ENCODE measurements around a stretch of chr4.

- RRBS, result no CpG with 5 or more reads among the region's 12 CpGs
Measured at GRCh38 chr4:88074631-88075219, 67.3 kb downstream of the PKD2 start.

DNA sequence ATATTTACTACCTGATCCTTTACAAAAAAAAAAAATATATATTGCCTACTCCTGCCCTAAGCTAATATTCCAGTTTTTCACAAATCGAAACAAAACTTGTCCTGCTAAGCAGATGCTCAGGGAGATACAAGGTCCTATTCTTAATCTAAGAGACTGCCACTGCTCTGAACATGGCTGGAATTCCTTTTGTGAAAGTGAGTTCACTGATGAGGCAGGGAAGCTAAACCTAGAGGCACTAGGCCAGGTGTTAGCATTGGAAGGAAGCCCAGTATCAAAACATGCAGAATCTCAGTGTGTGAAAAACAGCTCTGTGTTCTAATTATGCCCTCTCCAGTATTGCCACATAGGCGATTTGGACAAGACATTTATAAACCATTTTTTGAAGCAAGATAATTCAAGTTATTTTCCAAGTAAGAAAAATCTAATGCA, 47.6 kb downstream of the ABCG2 start:
- RRBS, result no CpG with 5 or more reads among the region's 2 CpGs

DNA sequence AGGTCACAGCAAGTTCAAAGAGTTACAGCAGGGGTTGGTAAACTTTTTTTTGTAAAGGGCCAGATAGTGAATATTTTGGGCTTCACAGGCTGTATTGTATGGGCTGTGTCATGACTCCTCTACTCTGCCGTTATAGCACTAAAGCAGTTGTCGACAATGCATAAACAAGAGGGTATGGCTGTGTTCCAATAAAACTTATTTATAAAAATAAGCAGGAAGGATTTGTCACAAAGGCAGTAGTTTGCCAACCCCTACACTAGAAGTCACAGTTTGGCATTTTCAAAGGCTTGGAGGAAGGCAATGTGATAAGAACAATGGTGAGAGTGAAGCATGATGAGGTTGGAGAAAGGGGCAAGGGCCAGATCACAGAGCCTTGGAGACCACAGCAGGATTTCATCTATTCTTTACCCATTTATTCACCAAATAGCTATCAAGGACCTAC, 59.2 kb downstream of the PPM1K start:
- RRBS, result no CpG with 5 or more reads among the region's 2 CpGs

GRCh38 chr4:88244759-88245700, 39.3 kb downstream of the PPM1K start:
- RRBS, result no CpG with 5 or more reads among the region's 20 CpGs

GRCh38 chr4:88320496-88321293, 36.3 kb upstream of the PPM1K start:
- RRBS, result no CpG with 5 or more reads among the region's 3 CpGs

DNA sequence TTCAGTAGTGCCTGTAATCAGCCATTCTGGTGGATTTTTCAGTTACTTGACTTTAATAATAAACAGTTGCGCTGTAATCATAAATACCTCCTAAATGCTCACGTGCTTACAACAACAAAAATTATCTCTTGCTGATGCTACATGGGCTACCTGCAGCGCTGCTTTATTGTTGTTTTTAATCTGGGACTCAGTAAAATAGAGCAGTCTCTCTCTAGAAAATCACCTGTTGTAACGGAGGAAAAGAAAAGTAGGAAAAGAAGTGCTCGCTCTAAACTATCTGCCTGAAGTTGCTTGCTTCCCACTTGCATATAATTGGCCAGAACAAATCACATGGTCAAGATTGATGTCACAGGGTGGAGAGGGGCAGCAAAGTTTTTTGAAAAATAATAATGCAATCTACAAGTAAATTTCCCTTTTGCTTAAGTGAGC, 8.3 kb upstream of the HERC6 start:
- RRBS, result no CpG with 5 or more reads among the region's 5 CpGs

DNA sequence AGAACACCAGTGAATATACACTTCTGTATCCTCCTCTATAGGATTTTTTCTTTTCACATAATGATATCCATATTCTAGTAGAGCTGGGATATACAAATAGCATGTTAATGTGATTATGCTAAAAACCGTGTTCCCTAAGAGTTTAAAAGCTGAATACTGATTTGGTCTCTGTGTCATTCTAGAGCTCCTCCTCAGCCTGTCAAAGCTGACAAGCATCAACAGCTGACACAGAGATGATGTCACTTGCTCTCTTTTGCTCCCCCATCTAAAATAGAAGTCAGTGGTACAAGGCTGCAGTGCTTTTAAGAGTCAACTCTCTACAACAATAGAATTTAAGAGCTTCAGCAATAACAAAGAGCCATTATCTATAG, 17.1 kb upstream of the HERC3 start:
- RRBS, result no CpG with 5 or more reads among the region's 1 CpG

GRCh38 chr4:88610631-88611524, 18.6 kb downstream of the HERC3 start:
- RRBS, result no CpG with 5 or more reads among the region's 8 CpGs

- RRBS, result no CpG with 5 or more reads among the region's 2 CpGs
Measured at GRCh38 chr4:88657523-88657884, 40.1 kb downstream of the NAP1L5 start.

- RRBS, result no CpG with 5 or more reads among the region's 6 CpGs
Measured at GRCh38 chr4:88757719-88758191, 60.1 kb upstream of the NAP1L5 start.

DNA sequence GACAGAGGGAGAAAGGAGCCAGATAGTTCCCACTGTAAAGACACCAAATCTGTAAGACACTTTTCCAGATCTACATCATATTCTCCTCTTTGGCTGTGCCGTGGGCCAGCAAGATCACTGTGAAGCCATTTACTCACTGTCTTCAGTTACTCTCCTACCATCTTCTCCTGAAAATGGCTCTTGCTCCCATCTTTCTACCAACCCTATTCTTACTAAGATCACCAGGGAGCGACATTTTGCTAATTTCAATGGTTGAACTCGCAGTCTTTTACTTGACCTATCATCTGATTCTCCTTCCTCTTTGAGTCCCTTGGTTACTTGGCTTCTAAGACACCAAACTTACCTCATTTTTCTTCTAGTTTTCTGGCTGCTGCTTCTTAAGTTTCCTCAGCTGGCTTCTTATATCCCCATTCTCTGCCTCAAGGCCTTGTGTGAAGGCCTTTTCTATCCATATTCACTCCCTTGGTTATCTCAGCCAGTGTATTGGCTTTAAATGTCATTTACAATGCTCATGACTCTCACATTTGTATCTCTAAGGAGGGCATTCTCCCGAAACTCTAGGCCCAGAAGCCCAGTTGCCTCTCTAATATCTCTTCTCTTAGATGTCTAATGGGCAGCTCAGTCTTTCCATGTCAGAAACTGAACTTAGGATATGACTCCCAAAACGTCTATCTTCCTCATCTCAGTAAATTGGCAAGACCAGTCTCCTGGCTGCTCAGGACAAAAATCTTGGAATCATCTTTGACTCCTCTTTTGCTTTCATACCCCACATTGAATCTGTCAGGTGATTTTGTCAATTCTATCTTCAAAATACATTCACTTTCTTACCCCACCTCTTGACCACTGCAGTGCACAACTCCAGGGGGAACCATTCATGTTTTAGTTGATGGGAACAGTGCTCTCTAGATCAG, 80.2 kb upstream of the NAP1L5 start:
- RRBS, result no CpG with 5 or more reads among the region's 5 CpGs

GRCh38 chr4:89110541-89110817, 854 bp upstream of the TIGD2 start:
- RRBS, result no CpG with 5 or more reads among the region's 14 CpGs

GRCh38 chr4:89113409-89114485, 2.4 kb downstream of the TIGD2 start:
- RRBS, result no CpG with 5 or more reads among the region's 7 CpGs

DNA sequence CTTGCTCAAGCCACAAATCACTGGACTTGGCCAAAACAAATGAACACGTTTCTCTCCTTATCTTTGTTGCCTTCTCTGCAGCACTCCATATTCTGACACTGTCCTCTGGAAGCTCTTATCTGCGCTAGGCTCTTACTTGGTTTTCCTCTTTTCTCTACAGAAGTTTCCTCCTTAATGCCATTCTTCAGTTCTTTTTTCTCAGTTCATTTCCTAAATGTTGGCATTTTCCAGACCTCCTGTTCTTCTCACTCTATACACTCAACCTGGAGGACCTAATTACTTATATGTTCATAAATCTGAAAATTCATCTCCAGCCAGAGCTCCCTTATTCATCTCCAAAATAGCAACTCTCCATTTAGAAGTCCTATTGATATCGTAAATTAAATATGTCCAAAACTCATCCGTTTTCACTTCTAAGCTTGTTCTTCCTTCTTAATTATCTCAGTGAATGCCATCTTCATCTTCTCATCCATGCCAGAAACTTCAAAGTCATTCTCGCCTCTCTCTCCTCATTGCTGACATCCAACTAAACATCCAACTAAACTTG, 27.9 kb downstream of the GPRIN3 start:
- RRBS, result no CpG with 5 or more reads among the region's 5 CpGs

DNA sequence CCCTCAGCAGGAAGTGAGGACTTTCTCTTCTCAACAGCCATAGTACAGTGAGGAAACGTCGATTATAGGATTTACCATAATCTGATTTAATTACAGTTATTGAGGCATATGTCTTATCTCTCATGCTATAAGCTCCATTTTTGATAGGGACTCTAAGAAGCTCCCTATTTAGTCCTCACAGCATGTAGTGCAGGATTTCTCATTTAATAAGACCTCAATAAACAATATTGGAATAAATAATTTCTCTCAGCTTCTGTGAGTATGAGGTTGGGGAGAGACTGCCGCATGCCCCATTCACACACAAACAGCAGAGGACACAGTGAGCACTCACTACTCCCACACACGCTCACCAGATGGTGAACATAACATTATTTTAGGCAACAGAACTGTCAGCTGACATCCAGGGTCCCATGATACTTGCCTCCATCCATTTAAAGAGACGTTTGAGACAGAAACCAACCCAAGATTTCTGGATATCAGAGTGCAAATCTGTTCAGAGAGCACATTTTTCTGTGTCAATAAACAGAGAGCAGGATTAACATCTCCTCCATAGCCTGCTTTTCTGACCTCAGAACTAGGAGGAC, 16.9 kb downstream of the GPRIN3 start:
- RRBS, result no CpG with 5 or more reads among the region's 5 CpGs

DNA sequence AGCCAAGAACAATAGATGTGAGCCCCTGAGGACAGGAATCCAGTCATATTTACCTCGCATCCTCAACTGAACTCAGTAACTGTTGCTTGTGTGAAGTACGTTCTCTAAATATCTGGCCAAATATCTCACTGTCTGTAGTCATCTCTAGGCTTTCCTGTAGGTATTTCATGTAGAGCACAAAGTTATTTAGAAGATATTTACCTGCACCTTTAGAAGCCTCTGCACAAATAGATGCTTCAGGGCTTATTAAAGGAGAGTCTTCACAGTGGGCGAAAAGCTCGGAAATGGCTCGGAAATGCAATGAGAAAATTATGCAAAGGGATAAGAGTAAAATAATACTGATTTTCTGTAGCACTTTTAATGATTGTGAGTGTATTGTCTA, 13.1 kb upstream of the GPRIN3 start:
- RRBS, result no CpG with 5 or more reads among the region's 5 CpGs

DNA sequence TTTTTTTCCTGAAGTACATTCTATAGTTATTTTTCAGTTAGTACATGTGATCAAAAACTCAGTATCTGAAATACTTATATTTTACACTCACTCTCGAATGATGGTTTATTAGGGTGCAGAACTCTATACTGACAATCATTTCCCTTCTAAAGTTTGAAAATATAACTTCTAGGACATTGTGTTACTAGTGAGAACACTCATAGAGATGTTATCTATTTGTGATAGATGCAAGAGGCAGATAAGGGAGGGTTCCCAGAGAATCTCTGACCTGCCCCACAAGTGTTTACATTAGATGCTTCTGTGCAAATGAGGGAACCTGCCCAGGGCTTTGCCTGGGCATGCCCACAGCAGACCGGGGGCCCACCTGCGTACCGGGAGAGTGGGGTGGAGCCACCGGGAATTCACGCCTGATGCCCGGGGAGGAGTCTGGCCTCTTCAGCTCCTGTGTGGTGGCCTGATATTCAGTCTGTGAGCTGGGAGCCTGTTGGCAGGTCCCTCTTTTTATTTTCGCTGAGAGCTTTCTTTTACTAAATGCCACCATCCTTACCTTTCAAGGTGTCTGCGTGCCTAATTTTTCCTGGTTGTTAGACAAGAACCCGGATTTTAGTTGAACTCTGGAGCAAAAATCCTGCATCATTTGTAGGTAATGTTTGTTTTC, 155.8 kb downstream of the SNCA start:
- RRBS, result no CpG with 5 or more reads among the region's 10 CpGs

- RRBS, result no CpG with 5 or more reads among the region's 11 CpGs
Measured at GRCh38 chr4:93827570-93827943, 996 bp upstream of the ATOH1 start.

DNA sequence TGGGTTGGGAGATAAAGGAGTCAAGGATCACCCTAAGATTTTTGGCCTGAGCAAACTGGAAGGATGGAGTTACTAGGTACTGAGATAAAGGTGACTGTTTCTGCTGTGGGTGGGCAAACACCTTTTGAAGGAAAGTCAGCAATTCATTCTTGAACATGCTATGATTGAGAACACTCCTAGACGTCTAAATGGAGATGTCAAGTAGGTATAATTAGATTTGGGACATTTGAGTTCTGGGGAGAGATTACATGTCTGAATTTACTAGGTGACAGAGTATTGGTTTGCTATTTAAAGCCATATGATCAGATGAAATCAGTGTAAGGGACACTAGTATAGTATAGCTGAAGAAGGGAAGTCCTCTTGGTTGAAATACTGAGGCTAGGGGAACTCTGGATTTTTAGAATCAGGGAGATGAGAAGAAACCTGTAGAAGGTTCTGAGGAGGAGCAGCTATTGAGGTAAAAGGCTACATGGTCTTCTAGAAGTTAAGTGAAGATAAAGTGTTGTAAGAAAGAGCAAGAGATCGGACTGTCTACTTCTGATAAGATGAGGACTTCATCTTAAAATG, 20.0 kb downstream of the SMARCAD1 start:
- RRBS, result no CpG with 5 or more reads among the region's 2 CpGs

- RRBS, result no CpG with 5 or more reads among the region's 8 CpGs
Measured at GRCh38 chr4:94412622-94413673, 38.8 kb upstream of the PDLIM5 start.